GM12891 (cell line): ENCODE measurements around the genes RPS11 and TSKS.

DNA sequence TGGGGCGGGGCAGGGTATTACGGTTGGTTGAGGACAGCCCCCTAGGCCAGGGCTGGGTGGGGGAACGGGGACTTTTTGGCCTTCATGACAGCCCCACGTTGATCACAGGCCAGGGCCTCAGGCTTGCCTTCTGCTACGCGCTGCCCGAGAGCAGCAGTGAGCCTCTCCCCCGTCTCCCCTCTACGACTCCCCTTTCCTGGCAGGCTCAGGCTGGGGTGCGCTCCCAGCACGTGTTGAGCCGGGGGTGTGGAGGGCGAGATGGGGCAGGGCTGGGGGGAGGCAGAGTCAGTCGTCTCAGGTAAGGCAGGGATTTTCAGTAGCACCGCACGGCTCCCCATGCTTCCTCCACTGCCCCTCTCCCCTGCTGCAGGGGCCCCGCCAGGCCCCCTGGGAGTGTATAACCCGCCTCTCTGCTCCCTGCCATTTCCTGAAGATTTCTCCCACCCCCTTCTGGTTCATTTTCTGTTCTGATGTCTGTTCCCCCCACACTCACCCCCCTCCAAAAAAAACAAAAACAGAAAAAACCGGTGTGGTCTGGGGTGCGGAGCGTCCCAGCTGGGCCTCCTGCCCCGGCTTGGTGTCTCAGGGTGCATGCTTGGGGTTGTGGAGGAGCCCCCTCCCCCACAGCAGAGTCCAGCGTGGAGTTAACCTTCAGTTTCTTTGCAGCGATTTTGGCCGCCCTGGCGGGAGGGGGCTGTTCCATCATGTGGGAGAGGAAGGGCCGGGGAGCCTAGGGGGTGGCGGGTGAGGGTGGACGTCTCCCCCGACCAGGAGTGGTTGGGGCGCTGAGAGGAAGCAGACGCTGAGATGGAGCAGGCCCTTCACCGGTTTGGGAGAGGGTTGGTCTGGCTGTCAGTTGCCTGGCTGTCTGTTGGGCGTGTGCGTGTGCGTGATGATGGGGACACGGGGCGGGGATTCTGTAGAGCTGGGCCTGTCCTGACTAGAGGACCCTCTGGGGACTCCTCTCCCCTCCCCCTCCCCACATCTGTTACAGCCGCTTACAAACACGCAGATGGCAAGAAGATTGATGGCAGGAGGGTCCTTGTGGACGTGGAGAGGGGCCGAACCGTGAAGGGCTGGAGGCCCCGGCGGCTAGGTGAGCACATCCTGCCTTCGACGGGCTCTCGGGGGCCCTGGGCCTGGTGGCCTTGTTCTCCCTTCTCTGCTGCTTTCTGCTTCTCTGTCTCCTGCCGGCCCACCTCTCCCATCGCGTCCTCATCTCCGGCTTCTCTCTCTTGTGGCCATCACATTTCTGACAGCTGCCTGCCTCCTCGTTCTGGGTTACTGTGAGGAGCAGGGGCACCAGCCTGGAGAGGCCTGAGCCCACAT, 10.1 kb upstream of the LIN7B start:
- RRBS: 42% methylated on average over 4 of the region's 53 CpGs

DNA sequence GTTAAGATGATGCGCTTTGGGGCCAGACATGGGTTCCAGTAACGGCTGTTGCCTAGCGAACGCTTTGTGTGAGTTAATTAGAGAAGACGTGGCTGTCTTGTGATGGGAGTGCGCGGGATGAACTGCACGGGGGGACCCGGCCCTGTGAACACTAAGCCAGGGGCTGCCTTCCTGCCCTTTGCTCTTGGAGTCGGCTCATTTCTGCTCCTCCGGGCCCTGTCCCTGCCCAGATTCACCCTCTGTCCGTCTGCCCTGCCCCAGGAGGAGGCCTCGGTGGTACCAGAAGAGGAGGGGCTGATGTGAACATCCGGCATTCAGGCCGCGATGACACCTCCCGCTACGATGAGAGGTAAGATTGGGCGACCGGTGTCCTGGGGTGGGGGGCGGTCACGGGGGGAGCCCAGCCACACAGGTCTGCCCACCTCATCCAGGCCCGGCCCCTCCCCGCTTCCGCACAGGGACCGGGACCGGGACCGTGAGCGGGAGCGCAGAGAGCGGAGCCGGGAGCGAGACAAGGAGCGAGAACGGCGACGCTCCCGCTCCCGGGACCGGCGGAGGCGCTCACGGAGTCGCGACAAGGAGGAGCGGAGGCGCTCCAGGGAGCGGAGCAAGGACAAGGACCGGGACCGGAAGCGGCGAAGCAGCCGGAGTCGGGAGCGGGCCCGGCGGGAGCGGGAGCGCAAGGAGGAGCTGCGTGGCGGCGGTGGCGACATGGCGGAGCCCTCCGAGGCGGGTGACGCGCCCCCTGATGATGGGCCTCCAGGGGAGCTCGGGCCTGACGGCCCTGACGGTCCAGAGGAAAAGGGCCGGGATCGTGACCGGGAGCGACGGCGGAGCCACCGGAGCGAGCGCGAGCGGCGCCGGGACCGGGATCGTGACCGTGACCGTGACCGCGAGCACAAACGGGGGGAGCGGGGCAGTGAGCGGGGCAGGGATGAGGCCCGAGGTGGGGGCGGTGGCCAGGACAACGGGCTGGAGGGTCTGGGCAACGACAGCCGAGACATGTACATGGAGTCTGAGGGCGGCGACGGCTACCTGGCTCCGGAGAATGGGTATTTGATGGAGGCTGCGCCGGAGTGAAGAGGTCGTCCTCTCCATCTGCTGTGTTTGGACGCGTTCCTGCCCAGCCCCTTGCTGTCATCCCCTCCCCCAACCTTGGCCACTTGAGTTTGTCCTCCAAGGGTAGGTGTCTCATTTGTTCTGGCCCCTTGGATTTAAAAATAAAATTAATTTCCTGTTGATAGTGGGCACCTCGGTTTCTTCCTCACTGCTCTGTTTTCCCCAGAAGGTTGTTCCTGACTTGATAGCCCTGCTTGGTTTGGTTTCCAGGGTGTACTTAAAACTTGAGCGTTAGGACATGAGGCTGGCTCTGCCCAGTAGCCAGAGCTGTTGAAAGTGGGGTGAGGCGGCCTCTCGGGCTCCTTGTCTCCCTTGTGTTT, 6.3 kb upstream of the LIN7B start:
- RRBS: 97% methylated on average over 25 of the region's 111 CpGs

- RRBS: no CpG with 5 or more reads among the region's 8 CpGs
These were observed 2.3 kb downstream of the LIN7B start for GRCh38 chr19:49116378-49116928.

DNA sequence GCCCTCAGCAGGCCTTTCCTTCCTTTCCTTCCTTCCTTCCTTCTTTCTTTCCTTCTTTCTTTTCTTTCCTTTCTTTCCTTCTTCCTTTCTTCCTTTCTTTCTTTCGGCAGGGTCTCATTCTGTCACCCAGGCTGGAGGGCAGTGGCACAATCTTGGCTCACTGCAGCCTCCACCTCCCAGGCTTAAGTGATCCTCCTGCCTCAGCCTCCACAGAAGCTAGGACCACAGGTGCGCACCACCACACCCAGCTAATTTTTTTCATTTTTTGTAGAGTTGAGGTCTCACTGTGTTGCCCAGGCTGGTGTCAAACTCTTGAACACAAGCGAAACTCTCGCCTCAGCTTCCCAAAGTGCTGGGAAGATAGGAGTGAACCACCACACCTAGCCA, 10.1 kb downstream of the CD37 start:
- RRBS: no CpG with 5 or more reads among the region's 4 CpGs

- RRBS: 6% methylated on average over 13 of the region's 61 CpGs
These were observed 1.2 kb upstream of the SLC17A7 start for GRCh38 chr19:49442120-49443358.

GRCh38 chr19:49455767-49456306, 2.8 kb downstream of the ALDH16A1 start:
- RRBS: no CpG with 5 or more reads among the region's 6 CpGs

DNA sequence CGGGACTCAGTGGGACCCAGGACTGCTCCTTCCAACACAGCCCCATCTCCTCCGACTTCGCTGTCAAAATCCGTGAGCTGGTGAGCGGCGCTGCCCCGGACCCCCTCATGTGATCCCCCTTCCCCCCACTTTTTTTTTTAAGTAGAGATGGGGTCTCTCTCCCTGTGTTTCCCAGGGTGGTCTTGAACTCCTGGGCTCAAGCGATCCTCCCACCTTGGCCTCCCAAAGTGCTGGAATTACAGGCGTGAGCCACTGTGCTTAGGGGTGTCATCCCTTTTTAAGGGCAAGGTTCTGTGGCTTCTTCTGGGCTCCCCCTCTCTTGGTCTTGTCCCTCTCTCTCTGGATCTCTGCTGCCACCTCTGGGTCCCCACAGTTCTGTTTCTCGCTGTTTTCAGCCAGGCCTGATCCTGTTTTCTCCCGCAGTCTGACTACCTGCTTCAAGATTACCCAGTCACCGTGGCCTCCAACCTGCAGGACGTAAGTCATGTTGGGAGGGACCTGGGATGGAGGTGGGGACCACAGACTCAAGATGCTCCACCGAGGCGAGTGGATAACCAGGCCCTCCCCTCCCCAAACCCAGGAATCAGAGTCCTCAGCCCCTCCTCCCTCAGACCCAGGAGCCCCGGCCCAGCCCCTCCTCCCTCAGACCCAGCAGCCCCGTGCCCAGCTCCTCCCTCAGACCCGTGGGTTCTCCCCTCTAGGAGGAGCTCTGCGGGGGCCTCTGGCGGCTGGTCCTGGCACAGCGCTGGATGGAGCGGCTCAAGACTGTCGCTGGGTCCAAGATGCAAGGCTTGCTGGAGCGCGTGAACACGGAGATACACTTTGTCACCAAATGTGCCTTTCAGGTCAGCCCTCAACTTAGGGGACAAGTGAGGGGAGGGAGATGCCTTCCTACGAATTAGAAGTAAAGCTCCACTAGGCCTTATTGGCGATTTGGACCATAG, 2.0 kb downstream of the FLT3LG start:
- RRBS: no CpG with 5 or more reads among the region's 28 CpGs

GRCh38 chr19:49487812-49488743, 670 bp downstream of the RPL13A start:
- RRBS: no CpG with 5 or more reads among the region's 33 CpGs

DNA sequence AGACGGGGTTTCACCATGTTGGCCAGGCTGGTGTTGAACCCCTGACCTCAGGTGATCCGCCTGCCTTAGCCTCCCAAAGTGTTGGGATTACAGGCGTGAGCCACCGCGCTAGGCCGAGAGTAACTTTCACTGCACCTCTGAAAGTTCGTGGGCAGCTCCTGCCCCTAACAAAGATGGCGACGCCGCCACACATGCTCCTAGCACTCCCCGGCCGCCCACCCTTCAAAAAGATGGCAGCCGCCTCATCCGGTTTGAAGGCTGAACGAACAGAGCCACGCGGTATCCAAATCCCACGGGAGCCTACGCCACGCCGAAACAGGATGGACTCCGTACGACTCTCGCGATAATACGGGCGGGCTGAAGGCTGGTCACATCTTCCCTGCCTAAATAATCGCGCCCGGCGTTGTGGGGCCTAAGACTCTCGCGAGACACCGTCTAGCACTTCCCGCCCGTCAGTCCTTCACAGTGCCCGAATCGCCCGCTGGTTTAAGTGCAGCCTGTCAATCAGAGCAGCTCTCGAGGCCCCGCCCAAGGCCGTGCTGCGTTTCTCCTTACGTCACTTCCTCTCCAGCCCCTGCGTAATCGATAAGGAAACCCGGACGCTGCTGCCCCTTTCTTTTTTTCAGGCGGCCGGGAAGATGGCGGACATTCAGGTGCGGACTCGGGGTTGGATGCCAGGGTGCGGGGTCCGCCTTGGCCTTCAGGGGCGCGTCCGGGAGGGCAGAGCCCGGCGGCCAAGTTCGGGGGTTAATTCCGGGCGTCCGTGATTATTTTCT, at the start of gene RPS11:
Gene RPS11 (plus strand): TSS at position 616 of the 776 bp plus-strand sequence.
- RRBS: under 1% methylated on average over 9 of the region's 64 CpGs

DNA sequence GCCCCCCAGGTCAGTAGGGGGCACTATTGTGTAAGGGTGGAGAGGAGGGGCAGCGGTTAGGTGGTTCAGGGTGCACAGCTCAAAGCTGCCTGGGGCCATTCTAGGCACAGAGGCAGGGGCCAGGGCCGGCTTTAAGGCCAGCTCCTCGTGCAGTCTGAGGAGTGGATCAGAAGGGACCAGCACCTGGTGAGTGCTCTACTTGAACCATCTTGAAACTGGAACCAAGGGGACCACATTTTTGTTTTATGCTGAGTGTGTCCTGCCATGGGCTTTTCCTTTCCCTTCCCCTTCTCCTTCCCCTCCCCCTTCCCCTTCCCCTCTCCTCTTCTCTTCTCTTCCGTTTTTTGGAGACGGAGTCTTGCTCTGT, 5.7 kb upstream of the FCGRT start:
- RRBS: no CpG with 5 or more reads among the region's 5 CpGs

DNA sequence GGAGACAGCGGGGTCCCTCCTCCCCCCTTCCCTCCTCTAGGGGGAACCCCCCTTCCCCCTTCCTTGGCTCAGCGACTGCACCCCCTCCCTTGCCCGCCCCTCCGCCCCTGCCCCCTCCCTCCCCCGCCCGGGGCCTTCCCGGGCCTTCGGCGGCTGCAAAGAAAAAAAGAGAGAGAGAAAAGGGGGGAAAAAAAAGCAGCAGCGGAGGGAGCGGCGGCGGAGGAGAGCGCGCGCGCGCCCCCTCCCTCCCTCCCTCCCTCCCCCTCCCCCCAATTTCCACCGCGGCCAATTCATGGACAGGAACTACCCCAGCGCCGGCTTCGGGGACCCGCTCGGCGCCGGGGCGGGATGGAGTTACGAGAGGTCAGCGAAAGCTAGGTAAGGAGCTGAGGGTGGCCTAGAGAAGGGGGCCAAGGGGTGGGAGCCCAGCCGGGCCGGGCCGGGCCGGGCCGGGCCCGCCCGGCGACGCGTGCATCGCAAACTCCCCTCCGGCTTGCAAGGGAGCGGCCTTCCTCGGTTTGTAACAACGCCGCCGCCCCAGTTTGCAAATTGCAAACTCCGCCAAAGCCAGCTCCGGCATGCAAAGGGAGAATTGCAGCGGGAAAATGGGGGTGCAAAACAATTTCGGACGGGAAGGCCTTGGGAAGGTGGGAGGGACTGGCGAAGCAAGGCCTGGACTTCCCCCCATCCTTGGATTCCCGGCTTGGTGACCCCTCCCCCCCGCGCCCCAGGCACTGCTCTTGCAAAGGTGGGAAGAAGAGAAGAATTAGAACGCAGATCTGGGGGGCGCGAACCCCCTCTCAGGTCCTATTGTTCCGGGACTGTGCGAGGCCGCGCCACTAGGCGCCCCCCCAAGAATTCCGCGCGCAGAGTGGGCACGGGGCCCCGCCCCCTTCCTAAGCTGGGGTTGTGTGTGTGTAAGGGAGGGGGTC, 647 bp downstream of the PRR12 start:
- RRBS: 3% methylated on average over 10 of the region's 69 CpGs

GRCh38 chr19:49599173-49599971, 8.4 kb downstream of the PRR12 start:
- RRBS: no CpG with 5 or more reads among the region's 30 CpGs

DNA sequence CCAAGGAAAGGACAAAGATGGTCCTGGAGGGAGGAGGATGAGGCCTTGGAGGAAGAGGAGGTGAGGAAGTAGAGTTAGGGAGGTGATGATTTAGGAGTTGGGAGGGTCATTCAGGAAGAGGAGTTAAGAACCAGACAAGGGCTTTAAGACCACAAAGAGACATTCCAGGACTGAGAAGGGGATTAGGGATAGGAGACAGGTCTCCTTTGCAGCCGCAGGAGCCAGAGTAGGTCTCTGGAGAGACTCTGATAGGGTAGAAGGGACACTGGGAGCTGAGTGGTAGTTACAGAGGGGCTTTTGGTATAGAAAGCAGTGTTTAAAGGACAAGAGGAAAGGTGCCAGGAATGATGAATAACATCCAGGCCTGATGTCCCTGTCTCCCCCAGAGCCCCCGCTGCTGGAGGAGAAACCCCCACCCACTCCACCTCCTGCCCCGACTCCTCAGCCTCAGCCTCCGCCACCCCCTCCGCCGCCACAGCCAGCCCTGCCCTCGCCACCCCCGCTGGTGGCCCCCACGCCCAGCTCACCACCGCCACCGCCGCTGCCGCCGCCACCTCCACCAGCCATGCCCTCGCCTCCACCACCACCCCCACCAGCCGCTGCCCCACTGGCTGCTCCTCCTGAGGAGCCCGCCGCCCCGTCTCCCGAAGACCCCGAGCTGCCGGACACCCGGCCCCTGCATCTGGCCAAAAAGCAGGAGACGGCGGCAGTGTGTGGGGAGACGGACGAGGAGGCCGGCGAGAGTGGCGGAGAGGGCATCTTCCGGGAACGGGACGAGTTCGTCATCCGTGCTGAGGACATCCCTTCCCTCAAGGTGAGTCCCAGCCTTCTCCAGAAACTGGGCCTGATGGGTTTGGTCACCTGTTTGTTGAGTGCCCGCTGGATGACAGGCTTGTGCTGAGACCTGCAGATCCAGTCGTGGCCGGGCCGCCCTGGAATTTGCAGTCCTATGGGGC, 10.4 kb downstream of the PRR12 start:
- RRBS: 94% methylated on average over 3 of the region's 39 CpGs

DNA sequence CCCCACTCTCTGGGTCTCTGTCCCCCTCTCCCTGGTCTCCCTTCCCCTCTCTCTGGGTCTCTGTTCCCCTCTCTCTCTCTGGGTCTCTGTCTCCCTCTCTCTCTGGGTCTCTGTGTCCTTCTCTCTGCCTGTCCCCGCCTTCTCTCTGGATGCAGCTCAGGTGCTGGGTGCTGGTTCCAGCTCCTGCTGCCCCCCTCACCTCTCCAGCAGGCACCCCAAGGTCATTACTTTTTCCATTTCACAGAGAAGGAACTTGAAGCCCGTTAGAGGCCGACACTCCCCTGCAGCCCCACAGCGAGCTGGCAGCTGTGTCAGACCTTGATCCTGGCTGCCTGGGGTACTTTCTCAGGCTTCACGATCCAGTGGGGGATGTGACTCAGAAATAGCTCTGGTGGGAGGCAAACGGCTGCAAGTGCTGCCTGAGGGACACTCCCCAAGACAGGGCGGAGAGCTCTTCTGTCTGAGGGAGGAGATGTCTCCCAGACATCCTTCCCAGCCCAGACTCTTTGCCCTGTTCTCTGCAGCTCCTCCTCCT, 4.9 kb downstream of the TSKS start:
- RRBS: no CpG with 5 or more reads among the region's 7 CpGs

GRCh38 chr19:49763016-49763429, at the start of gene TSKS:
TSS of gene TSKS (minus strand) at chr19:49763306.
- RRBS: 77% methylated on average over 3 of the region's 11 CpGs

DNA sequence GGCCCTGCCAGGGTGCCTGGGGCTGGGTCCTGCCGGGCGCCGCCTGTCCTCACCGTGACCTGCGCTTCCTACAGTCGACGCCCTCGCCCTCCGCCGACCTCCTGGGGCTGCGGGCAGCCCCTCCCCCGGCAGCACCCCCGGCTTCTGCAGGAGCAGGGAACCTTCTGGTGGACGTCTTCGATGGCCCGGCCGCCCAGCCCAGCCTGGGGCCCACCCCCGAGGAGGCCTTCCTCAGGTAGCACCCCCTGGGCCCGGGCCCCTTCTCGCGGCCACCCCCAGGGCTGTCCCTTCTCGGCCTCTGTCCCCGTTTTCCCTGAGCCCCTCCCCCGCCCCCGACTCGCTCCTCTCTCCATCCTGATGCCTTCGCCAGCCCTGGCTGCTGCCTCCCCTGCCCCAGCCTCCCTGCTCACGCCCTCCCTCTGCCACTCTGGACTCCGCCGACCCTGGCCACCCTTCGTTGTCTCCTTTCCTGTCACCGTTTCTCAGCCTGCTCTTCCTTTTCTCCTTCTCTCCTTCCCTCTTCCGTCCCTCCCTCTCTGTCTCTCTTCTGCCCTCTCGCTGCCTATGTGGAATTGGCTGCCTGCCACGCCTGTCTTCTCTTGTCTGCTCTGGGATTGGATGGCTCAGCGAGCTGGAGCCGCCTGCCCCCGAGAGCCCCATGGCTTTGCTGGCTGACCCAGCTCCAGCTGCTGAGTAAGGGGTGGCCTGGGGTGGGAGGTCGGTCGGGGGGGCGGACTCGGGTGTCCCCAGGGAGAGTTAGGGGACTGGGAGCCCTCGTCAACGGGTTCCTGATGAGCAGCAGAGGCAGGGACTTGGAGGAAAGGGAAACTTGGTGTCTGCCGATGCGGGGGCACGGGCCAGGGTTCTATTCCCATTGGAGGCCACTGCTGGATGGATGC, 10.9 kb downstream of the FUZ start:
- RRBS: 96% methylated on average over 8 of the region's 47 CpGs

DNA sequence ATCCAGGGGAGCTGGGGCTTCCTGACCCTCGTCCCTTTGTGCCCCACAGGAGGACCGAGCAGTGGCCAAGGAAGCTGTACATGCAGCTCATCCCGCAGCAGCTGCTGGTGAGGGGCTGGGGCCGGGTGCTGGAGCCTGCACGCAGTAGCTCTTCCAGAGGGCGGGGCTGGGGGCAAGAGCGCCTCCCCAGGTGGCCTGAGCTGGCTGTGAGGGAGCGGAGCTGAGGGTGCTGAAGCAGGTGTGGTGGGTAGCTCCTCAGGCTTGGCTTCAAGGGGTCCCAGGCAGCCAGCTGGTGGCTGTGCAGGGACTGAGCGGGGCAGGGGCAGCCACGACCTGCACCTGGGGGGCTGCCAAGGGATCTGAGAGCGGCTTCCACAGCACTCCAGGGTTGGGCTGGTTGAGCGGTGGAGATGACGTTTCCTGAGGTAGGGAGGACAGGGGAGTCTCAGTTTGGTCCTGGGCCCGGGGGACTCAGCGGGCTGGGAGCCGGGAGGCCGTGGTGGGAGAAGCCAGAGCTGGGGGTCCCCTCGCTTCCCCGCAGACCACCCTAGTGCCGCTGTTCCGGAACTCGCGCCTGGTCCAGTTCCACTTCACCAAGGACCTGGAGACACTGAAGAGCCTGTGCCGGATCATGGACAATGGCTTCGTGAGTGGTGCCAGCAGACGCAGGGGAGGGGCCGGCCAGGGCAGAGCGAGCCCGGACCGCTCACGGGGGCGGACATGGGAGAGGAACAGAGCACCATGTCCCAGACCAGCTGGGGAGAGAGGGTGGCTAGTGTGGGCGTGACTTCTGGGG, 9.2 kb downstream of the PNKP start:
- RRBS: 96% methylated on average over 10 of the region's 33 CpGs

DNA sequence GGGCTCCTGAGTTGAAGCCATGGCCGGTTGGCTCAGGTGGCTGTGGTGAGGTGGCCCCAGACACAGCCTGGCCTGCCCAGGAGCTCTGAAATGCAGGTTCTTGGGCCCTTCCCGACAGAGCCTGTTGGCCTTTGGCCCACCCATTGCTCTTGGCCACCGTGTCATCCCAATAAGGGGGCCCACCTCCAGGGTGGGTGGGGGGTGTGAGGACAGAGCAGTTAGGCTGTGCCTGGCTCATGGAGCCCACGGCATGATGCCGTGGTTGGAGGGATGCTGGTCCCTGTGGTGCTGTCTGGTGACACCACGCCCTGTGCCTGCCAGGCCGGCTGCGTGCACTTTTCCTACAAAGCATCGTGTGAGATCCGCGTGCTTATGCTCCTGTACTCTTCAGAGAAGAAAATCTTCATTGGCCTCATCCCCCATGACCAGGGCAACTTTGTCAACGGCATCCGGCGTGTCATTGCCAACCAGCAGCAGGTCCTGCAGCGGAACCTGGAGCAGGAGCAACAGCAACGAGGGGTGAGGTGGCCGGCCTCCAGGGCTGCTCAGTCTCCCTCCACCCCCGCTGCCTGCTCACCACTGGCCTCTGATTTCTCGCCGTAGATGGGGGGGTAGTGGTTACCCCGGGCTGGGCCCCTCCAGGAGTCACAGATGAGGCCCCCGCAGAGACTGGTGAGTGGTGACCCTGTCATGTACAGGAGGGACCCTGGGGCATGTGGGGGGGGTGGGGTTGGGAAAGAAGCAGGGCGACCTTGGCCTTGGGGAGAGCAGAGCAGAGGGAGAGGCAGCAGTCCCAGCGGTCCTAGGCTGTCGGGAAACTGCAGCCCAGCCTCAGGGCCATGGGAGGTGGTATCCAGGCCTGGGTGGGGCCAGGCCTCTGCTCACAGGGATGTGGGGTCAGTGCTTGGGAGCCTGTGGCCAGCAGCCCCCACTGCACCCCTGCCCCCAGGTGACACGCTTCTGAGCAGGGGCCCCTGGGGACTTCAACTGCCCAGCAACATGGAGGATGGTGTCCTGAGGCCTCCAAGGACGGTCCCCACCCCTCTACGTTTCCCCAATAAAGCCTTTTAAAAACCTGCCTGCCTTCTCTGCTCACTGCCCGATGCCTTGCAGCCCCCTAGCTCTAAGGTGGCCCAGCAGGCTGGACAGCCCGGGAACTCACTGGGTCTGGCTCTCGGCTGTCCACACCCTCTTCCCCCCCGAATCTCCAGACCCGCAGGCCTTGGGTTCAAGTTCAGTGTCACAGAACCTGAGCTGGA, 7.3 kb downstream of the PNKP start:
- RRBS: no CpG with 5 or more reads among the region's 33 CpGs

DNA sequence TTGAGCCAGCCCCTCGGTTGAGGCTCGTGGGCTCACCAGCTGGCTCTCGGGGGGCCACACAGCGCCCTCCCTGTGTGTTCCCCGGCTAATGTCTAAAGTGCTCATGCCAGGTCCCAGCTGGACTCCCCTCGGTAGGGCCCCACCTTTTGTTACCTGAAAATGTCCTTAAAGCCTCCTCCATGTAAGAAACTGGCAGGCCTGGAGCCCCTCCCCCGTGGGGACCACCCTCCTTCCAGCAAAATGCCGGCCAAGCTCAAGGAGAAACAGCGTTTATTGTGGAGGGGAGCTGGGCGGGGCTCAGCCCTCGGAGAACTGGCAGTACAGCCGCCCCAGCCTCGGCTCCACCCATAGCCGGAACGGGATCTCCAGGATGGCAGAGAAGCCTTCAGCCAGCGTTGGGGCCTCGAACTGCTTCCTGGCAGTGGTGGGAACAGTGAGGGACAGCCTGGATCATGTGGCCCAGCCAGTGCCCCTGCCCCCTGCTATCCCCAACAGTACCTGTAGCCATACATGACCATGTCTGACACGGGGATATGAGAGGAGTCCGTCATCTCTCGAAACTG, 6.3 kb downstream of the PNKP start:
- RRBS: no CpG with 5 or more reads among the region's 20 CpGs

GRCh38 chr19:49932144-49932997, 3.1 kb upstream of the NUP62 start:
- RRBS: no CpG with 5 or more reads among the region's 27 CpGs